Cardiac ventricle fibroblast (primary cell): ENCODE results near the genes ROCK1 and SNRPD1.

DNA sequence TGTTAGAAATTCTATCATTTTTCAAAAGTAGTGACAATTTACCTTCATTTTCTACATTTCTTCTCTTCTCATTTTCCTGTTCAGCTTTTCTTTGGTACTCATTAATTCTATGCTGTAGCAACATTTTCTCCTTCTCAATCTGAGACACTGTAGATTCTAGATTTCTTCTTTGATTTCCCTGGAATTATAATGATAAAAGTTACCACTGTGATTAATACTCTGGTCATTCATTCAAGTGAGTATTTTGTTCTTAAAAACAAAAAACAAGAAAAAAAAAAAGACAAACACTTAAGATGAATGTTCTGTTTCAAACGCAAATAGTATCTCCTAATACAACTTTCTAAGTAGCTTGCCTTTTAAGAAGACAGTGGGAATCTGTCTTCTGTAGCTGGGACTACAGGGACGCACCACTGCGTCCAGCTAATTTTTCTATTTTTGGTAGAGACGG lies 103.6 kb downstream of the ROCK1 start:
- RAMPAGE, long total RNA, result no peak

GRCh38 chr18:21079167-21079733 lies 32.4 kb downstream of the ROCK1 start:
- RAMPAGE, long total RNA, result no peak

GRCh38 chr18:21111432-21111899 lies at the start of gene ROCK1:
ROCK1 (minus strand) TSS chr18:21111813.
- RAMPAGE, long total RNA, result no peak

GRCh38 chr18:21111900-21112178 lies 226 bp upstream of the ROCK1 start:
- RAMPAGE, long total RNA, result no peak

- RAMPAGE, long total RNA, result no peak
These were observed 20.2 kb upstream of the ROCK1 start for GRCh38 chr18:21131697-21132288.

DNA sequence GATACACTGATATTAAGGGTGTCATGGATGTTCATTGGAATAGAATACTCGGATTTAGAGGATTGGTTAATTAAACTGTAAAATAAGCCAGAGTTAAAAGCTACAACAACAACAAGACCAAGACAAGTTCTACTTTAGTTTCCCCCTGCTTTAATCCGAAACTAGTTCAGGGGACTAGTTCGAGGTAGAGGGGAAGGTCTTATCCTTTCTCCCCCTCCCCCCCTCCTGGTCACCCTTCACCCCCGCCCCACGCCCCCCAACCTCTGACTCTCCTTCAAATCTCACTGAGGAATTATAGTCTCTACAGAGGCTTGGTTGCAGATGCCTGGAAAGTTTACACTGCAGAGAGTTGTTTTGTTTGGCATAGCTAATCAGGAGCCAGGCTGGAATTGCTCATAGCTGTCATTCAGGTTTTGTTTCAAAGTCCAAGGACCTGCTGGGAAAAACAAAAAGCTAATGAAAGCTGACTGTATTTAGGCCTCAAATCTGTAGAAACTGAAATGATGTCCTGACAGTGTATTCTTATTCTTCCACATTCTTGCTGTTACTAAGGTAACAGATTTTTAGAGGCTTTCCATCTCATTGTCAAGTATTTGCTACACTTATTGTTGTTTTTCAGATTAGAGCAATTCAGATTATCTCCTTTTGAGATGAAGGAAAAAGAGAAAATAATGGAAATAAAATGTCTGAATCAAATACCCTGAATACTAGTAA lies 22.6 kb downstream of the GREB1L start:
- RAMPAGE, long total RNA, result no peak

GRCh38 chr18:21453362-21453995 lies 147.0 kb downstream of the ESCO1 start:
- RAMPAGE, long total RNA, result no peak

GRCh38 chr18:21611994-21613159 lies at the start of gene SNRPD1:
SNRPD1 (plus strand) TSS chr18:21612314.
- RAMPAGE, long total RNA, result start-site peak on the plus strand at chr18:21612266-21612371, 3,458 and 358 reads in 2 replicates

- RAMPAGE, long total RNA, result no peak
These were observed 17.2 kb downstream of the SNRPD1 start for GRCh38 chr18:21628966-21629970.

DNA sequence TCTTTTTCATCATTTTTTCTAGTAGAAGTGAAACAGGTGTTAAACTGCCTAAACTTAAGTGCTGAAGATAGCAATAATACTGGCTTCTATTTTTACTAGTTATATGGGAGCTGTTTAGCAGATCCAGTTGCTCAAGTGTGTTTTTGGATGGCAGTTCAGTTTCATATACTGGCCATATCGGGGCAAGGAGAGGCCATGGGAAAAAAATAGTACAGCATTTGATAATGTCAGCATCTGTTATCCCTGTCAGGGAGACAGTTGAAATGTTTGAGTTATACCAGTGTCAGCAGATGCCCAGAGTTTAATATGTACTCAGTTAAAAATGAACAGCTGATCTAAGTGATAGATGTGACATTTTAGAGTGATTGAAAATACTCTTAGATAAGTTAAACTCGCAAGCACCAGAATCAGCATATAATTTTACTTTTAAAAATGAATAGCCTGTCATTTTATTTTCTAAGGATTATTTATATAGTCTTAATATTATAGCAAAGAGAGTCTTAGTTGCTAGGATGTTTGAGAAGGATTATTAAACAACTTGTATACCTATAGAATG lies 86.4 kb downstream of the MIB1 start:
- RAMPAGE, long total RNA, result no peak

- RAMPAGE, long total RNA, result no peak
These were observed 136.7 kb upstream of the GATA6 start for GRCh38 chr18:22032748-22033090.

DNA sequence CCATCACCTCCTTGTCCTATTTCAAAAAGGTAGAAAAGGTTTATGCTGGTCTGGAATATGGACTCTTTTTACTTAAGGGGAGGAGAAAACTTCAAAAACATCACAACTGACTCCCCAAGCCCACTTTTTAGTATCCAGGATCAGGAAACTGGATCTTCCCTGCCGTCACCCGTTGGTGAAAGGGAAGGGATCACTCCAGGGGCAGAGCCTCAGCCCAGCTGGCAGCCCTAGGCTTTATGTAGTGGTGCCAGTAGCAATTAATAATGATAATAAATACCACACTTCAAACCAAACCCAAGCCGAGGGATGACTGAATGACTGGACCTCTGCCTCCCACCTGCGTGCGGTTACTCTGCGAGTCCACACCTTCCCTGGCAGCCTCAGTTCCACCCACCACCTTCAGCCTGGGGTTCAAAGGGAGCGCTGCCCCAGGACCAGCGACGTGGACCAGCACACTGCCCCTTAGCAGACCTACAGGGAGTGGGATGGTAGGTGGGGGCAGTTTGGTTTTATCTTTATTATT lies 4.9 kb upstream of the GATA6 start:
- RAMPAGE, long total RNA, result no peak

DNA sequence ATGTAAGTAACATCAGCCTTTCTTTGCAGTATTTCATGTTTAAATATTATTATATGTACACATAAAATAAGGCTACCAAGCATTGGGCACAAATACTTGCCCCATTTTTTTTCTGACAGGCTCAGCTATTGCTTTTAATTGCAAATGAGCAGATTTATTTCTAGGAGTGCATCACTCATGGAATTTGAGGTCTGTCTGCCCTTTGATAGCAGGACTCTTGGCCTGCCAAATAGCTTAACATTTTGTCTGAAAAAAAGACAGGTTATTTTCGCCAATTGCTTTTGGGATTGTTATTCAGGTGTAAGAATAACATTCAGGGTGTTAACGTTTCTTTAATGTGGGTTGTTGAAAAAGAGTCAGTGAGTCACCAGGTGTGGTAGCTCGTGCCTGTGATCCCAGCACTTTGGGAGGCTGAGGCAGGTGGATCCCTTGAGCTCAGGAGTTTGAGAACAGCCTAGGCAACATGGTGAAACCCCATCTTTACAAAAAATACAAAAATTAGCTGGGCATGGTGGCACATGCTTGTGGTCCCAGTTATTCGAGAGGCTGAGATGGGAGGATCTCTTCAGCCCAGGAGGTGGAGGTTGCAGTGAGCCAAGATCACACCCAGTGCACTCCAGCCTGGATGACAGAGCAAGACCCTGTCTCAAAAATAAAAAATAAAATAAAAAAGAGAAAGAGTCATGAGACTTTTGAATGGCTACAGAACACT lies 26.9 kb downstream of the GATA6 start:
- RAMPAGE, long total RNA, result no peak

DNA sequence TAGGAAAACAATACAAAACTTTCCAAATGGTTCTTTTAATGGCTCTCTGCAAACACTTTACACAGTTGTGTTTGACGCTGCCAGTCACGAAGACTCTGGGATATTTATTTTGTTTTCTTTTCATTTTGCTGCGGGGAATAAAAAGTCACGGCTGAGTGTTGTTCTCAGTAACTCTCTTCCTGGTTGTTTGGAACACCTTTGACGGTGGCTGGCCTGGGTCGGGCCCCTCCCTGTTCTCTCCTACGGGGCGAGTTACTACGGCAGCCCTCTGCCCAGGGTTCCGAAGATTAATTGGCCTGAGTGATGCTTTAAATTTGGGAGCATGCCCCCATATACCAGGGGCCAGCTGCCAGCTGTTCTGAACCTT lies 84.7 kb downstream of the GATA6 start:
- RAMPAGE, long total RNA, result no peak

DNA sequence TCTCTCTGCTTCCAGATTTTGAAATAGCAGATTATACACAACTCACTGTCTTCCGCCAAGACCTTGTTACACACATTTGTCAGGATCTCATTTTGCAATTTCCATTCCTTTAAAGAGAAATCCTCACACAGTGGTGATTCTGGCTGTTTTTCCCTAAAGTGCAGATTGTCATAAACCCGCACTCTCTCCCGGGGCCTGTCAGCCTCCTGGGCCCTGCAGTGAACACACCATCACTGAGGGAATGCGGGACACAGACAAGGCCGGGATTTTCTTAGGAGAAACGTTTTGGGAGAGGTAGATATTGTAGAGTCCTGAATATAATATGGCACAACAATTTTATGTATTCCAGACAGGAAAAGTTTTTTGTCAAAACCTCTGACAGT lies 95.1 kb downstream of the CTAGE1 start:
- RAMPAGE, long total RNA, result no peak

DNA sequence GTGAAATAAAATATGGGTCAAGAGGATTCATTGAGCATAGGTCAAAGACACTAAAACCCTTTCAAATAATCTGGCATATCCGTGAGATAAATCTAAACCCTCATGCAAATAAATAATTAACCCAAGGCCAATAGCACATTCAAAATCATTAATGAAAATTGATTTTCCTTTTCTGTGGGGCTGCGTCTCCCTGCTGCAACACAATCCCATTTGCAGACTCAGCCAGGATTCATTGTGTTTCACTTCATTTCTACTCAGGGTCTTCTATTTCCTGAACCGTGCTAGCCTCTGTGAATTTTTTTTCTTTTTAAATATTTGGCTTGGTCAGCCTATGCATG lies 10.1 kb upstream of the CTAGE1 start:
- RAMPAGE, long total RNA, result no peak

- RAMPAGE, long total RNA, result no peak
These were observed 10.9 kb upstream of the CTAGE1 start for GRCh38 chr18:22428602-22428954.

DNA sequence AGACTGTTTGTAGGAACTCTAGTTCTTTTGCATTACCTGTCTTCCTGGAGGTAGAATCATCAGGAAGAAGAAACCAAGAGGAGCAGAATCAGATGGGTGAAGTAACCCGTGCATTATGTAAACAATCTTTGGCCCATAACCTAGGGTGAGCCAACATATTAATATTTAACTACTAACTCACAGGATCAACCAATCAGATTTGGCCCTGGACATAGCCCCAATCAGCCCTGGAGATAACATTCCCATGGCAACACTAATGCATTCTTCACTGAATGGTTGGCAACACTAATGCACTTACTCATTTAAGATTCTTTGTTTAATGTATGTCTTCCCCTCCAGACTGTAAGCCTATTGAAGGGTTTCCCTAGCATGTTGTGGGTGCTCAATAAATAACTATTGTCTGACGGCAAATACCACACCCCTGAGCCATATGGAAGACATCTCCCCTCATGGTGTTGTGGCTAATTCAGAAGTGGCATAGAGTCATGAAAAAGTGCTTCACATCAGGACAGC lies 72.0 kb upstream of the CTAGE1 start:
- RAMPAGE, long total RNA, result no peak

DNA sequence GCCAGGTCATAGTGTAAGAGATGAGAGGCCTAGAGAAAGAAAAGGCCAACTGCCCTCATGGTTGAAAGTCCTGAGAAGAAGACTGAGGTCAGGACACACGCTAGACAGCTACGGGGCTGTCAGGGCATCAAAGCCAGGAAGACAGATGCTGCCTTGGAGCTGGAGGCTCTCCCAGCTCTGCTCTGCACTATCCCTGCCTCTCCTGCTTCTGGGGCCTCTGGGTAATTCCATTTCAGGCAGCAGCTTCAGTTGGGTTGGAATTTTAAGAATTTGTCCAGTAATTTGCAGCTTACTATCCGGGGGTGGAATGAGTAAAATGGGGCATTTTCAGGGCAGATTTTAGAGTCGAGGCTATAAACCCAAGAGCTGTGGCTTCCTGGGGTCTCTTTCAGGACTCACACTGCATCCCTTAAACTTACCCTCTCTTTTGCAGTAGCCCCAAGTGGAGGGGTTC lies 76.2 kb upstream of the CTAGE1 start:
- RAMPAGE, long total RNA, result no peak

GRCh38 chr18:22556538-22557351 lies 139.0 kb upstream of the CTAGE1 start:
- RAMPAGE, long total RNA, result no peak